GM06990 (cell line): ENCODE measurements around a stretch of chr5.

DNA sequence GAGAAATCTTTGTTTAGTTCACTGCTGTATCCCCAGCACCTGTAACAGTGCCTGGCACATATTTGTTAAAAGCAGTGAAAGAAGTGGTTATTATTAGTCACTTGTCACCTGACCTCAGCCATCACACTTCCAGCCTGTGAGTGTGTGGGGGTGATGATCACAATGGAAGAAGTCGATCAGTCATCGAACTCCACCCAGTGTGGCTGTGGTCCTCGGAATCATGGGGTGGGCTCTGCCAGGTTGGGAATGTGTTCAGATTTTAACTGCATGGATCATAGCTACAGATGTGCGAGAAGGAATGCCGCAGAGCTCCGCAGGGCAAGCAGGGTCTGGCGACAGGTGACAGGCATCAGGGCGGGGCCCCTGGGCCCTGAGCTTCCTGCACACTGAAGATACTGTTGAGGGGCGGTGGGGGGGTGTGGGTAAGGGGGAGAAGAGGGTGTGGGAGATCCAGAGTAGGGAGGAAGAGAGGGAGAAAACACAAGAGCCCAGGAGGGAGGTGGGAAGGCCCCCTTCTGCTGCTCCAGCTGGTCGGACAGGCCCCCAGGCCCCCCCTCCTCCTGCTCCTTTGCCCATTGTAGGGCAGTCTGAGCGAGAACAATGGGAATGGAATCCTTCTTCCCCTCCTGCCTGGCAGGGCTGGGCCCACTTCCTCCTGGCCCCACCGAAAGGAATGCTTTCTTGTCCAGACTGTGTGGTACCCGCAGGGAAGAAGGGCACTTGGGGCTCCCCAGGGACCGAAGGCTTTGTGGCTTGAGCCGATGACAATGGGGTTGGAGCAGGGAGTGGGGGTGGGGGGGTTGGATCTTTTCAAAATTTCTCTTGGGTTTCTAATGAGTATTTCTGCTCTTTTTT, 89.5 kb downstream of the SPRY4 start:
- RRBS, result no CpG with 5 or more reads among the region's 15 CpGs

- RRBS, result no CpG with 5 or more reads among the region's 27 CpGs
These were observed 88.3 kb downstream of the SPRY4 start for GRCh38 chr5:142236203-142237280.

DNA sequence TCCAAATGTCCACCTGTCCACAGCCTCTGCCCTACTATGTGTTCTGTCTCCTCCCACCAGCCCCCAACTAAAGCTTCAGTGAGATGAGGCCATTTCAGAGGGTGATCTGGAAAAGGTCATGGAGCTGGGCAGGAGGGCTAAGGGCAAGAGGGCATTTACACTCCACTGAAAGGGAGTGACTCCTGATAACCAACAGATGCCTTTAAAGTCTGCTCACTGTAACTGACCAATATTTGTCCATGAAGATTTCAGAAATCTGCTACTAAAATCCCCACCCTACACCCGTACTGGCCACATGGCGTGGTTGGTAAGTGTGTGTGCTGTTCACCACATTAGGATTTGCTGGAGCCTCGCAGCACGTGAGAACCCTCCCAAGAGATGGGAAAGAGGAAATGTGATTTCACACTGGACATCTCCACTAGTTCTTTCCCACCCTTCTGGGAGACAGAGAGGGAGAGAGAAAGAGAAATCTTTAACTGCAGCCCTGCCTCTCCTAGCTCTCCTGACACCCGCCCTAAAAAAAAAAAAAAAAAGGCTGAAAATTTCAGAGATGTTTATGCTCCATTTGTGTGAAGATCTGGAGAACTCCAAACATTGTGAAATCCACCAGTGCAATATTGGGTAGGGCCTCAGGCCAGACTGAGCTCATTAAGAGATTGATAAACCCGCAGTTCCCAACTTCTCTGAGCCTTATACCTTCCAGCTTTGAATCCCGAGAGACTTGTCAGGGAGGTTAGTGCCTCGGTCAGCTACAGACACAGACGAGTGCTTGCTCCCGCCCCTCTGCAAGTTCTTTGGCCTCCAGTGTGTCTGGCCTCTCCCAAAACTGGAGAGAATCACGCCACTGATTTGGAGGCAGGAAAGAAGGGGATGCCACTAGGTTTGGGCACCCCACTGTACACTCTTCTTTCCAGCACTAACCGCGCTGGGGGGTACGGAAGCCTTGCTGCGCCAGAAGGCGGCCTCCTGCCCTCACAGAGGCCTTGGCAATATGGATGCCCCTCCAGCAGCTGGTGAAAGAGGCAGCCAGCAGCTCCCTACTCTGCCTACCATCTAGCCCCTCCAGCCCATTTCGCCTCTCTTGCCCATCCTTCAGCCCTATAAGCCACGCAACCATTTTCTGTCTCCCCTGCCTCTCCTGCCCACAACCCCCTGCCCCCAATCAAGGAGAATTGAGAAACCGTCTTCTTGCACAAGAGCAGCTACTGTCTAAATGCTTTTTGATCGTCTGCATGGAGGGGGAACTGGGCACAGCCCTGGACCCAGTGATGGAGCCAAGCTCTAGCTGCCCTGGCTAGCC, 1.8 kb downstream of the SPRY4 start:
- RRBS, result no CpG with 5 or more reads among the region's 20 CpGs

- RRBS, result no CpG with 5 or more reads among the region's 16 CpGs
These were observed 17.5 kb upstream of the SPRY4 start for GRCh38 chr5:142342106-142342915.

DNA sequence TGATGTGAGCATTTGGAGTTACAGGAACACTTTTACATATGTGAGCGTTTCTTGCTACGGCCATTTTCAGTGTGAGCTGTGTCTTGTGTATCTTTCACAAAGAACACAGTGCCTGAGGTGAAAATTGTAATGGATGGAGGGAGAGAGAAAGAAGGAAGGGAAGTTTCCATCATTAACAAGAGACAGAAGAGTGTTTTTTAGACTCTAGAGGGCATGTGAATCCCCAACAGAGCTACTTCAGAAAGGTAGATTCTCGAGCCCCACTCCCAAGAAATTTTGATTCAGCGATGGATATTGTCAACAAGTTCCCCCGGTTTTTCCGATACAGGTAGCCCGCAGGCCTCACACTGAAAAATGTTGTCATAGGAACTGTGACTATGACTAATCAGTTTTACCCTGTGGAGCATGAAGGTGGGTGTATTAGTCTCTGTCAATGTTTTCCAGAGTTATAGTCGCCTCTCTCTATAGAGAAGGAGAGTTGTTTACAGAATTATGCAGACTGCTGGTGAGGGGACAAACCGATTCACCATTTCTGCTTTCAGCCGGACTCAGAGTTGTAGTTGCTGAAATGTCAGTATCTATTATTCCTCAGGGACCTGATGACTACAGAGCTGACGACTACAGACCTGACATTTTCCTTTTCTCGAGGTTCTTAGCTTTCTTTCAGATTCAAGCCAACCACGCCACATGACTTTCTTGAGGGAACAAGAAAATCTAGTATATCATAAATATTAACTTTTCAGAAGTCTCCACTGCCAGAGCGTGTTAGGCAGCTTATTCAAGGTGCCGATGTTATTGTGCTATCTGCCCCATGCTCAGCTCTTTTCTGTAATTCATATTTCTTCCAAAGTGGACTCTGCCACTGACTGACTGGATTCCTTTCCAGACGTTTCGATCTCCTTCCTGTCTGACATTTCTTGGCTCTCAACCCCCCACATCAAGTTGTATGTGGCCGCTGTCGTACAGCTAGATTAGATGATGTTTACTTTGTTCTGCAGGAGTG, 178.3 kb downstream of the FGF1 start:
- RRBS, result no CpG with 5 or more reads among the region's 19 CpGs

GRCh38 chr5:142568207-142568633, 117.7 kb downstream of the FGF1 start:
- RRBS, result no CpG with 5 or more reads among the region's 6 CpGs

GRCh38 chr5:142620890-142621497, 64.9 kb downstream of the FGF1 start:
- RRBS, result no CpG with 5 or more reads among the region's 3 CpGs

- RRBS, result no CpG with 5 or more reads among the region's 3 CpGs
These were observed 50.2 kb downstream of the ARHGAP26 start for GRCh38 chr5:142820402-142820739.

DNA sequence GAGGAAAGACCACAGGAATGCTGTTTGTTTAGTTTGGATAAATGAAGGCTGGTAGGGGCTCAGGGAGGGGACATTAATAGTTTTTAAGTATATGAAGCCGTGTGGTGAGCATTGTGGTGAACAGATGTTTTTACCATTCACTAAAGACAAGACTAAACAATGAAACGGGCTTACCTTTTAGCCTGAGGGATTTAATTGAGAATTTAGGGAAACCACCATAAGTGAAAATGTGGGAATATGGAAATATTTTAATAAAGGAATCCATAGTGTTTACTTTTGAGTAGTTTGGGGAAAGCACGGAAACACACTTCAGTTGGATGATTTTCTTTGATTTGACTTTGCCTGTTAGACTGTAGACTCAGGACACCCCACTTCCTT, 130.9 kb downstream of the ARHGAP26 start:
- RRBS, result no CpG with 5 or more reads among the region's 3 CpGs

GRCh38 chr5:142969572-142970066, 199.4 kb downstream of the ARHGAP26 start:
- RRBS, result no CpG with 5 or more reads among the region's 3 CpGs

DNA sequence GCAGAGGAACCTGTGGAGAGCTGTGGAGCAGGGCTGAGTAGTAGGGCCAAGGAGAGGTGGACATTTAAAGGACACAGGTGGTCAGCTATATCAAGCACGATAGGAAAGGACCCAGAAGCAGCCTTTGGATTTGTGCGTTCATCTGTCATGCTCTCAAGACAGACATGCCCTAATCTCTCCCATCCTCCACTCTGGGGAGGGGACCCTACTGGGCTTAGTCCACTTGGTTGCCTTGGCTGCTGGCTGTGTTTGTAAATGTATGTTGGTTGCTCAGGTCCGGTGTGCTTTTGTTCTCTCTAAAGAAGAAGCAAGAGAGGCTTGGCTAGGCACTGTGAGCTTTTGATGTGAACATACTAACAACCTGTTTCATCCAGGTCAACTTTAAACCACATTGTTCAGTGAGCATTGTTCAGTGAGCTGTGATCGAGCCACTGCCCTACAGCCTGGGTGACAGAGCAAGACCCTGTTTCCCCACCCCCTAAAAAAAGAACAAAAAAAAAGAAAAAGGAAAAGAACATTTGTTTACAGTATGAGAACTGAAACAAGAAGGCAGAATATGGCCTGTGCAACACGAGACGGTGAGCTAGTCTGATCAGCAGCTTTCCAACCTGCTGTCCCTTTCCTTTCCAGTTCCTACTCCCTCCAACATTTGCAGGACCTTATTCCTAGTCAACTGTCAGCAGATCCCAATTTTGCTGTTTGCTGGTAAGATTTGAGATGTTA, 228.2 kb downstream of the ARHGAP26 start:
- RRBS, result no CpG with 5 or more reads among the region's 6 CpGs

DNA sequence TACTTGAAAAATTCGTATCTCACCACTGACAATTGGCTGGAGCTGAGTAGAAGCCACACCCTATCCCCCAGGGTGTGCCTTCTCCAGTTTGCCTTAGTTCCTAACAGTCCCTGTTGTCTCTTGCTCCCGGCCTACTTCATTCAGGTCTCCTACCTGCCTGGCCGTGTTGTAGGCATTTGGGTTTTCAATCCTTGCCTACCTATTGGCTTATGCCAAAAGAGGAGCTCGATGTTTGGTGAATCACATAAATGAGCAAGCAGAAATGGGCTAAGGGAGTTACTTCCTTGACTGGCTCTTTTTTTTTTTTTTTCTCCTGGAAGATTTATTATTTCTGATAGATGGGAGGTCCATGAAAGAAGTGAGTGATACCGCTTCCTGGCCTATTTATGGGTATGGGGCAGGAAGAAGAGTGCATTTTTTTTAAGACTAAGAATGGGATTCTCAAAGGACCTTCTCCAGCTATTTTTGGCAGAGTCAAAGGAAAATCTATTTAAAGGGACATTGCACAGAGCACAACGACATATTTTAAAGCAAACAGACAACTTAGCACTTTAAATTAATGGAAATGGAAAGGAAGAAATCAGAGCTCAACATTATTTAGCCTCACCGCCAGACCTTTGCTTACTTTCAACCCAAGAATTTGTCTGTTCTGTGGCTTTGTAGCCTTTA, 294.1 kb downstream of the ARHGAP26 start:
- RRBS, result no CpG with 5 or more reads among the region's 7 CpGs

GRCh38 chr5:143191573-143192314, 211.7 kb downstream of the NR3C1 start:
- RRBS, result no CpG with 5 or more reads among the region's 10 CpGs

GRCh38 chr5:143405793-143406021, 2.2 kb upstream of the NR3C1 start:
- RRBS, result no CpG with 5 or more reads among the region's 4 CpGs

DNA sequence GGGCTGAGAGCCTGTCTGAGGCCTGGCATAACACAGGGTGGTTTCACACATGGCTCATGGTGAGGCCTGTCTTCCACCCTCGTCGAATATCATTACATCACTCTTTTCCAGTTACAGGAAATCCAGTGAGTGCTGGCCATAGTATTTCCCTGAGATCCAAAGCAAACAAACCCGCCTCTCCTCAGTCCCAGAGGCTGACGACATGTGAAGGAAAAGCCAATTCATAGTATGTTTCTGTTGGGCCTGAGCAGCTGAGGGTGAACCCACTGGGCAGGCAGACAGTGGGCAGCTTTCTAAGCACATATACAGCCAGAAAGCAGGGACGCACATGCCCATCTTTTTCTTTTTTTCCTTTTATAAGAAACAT, 159.5 kb upstream of the NR3C1 start:
- RRBS, result no CpG with 5 or more reads among the region's 5 CpGs

GRCh38 chr5:145728014-145728756, 107.0 kb downstream of the PRELID2 start:
- RRBS, result no CpG with 5 or more reads among the region's 4 CpGs

- RRBS, result no CpG with 5 or more reads among the region's 3 CpGs
These were observed 5.8 kb downstream of the SH3RF2 start for GRCh38 chr5:145942137-145942602.

- RRBS, result no CpG with 5 or more reads among the region's 5 CpGs
These were observed 45.9 kb downstream of the SH3RF2 start for GRCh38 chr5:145981824-145983043.

DNA sequence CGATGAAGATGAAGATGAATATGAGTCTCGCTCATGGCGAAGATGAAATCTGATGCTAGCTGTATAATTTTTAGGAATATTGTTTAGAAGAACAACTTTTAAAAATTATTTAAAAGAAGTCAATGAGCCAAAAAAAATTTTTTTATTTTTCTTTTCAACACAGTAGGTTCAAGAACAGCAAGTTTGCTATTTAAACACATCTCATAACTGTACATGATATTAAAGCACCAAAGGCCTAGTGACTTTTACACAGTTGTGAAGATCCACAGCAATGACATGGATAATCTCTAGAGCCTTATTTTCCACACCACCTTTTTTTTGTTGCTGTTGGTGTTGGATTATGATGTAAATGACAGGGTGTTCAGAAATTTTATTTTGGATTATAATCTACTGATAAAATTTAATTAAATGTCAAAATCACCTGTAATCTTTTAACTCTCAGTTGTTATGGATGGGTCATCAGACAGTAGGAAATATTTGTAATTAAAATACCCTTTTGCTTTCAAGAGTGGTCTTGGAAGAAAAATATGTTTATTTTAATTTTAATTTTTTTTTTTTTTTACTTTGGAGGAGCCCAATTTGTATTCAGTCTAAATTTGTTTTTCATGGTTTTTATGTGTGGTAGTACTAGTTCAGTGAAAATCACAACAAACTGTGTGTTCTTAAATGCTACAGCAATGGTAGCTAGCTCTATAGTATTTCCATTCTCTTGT, 52.5 kb upstream of the POU4F3 start:
- RRBS, result no CpG with 5 or more reads among the region's 3 CpGs

DNA sequence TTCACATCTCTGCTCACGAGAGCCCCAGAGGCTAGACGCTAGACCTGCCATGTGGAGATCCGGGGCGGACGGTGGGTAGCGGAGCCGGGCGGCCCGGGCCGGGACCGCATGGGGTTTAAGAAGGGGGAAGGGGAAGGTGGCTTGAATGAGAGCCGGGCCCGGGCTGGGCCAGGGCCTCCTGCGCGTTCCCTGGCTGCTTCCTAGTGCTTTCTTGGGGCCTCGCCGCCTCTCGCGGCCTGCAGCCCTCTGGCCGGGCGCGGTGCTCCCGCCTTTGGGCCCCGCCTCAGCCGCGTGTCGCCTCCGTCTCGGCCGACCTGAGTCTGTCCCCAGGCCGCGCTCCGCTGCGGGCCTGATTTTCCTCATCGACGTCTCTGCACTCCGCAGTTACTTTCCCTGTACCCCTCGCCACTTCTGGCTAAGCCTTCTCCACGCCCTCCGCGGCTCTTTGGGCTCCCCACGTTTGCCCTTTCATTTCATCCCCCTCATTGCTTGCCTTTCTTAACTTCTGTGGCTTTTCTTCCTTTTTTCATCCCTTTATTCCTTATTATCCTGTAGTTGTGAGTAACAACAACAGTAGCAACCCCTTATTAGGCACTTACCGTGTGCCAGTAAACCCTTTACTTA, 407 bp downstream of the TCERG1 start:
- RRBS, result 5% methylated on average over 10 of the region's 43 CpGs